T47D (cell line): ENCODE measurements around the gene ARSB.

- RRBS = no CpG with 5 or more reads among the region's 5 CpGs
Observed at GRCh38 chr5:78677732-78678205, 29.2 kb upstream of the LHFPL2 start.

GRCh38 chr5:78984901-78985700 lies at the start of gene ARSB:
Gene ARSB (minus strand): TSS chr5:78985310.
- RRBS = 2% methylated on average over 47 of the region's 87 CpGs

DNA sequence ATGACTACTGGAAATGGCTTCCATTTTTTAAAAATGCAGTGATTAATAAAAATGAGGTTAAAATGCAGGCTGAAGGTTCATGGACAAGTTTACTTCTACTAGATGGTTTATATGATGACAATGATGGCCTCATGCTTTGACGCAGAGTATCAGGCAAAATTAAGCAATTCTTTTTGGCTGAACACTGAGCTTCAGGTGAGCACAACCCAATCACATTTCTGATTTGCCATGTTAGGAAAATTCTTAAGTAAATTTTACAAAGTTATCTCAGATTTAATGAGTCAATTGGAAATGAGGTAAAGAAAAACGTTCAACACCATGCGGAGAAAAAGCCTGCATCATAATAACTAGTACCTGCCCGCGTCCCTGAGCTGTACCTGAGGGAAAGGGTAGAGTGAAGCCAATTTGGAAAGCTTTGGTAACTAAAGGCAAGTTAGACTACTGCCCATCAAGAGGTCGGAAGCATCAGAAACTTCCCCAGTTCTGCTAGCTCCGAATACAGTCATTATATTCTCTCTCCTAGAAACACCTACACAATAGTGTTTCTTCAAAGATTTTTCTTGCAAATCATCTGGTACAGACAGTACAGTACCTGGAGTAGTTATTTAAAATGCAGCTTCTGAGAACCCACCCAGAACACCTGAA lies 22.1 kb downstream of the DMGDH start:
- RRBS = no CpG with 5 or more reads among the region's 7 CpGs

DNA sequence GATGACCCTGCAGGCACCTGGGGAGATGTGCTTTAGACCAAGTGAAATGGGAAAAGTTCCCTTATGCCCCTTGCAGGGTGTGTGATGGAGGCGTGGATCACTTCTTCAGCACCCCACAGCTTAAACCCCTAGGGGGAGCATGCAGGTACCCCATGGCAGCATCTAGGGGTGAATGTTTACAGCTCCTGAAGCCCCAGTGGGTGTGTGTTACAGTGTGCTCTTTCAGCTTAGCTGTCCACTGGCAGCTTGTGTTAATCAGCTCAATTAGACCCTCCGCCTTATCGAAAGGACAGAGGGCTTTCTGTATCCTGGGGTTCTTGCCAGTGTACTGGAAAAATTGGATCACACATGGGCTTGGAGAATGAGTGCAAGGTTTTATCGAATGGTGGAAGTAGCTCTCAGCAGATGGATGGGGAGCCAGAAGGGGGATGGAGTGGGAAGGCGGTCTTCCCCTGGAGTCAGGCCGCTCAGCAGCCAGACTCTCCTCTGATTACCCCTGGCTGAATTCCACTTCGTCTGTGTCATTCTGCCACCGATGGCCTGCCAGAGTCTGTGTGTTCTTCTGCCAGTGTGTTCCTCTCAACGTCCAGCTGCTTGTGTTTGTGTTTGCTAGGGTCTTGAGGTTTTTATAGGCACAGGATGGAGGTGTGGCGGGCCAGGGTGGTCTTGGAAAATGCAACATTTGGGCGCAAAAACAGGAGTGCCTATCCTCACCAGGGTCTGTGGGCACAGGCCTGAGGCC lies 6.3 kb downstream of the BHMT2 start:
- RRBS = no CpG with 5 or more reads among the region's 11 CpGs

DNA sequence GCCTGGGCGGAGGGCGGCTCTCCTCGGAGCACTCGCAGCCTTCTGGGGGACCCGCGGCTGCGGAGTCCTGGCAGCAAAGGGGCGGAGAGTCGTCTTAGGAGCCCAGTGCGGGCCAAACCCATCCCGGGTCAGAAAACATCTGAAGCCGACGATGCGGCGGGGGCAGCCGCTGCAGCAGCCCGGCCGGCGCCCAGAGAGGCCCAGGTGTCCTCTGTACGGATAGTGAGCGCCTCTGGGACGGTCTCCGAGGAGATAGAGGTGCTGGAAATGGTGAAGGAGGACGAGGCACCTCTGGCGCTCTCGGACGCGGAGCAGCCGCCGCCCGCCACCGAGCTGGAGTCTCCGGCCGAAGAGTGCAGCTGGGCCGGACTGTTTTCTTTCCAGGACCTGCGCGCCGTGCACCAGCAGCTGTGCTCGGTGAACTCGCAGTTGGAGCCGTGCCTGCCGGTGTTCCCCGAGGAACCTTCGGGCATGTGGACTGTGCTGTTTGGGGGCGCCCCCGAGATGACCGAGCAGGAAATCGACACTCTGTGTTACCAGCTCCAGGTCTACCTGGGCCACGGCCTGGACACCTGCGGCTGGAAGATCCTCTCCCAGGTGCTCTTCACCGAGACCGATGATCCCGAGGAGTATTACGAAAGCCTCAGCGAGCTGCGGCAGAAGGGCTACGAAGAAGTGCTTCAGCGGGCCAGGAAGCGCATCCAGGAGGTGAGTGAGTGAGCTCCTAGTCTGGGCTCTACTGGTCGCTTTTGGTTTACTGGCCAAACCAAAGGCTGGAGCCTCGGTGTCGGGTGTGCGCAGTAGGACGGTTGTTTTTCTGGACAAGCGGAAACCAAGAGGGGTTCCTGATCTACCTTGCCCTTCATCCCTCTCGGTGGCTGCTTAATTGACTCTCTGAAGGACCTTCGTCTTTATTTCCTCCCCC lies 1.3 kb downstream of the JMY start:
- RRBS = 2% methylated on average over 15 of the region's 67 CpGs

- RRBS = no CpG with 5 or more reads among the region's 5 CpGs
Observed at GRCh38 chr5:80076720-80077141, 41.6 kb downstream of the THBS4 start.

DNA sequence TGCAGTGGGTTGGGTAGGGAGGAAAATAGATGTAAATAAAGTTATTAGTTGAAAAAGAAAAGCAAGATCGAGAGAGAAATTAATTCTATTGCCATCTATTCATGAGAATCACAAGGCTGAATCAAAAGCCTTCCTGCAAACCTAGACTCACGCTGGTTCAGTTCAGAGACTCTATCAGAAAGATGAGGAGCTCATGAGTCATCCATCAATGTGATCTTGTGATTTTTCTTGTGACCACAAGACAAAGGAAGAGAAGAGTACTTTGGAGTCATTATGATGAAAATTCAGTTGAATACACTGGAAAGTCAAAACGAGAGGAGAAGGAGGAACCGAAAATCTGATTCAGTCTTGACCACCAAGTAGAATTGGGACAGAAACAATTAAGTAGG lies 90.7 kb downstream of the THBS4 start:
- RRBS = no CpG with 5 or more reads among the region's 4 CpGs

- RRBS = no CpG with 5 or more reads among the region's 7 CpGs
Observed at GRCh38 chr5:80182795-80183638, 72.8 kb downstream of the SERINC5 start.

DNA sequence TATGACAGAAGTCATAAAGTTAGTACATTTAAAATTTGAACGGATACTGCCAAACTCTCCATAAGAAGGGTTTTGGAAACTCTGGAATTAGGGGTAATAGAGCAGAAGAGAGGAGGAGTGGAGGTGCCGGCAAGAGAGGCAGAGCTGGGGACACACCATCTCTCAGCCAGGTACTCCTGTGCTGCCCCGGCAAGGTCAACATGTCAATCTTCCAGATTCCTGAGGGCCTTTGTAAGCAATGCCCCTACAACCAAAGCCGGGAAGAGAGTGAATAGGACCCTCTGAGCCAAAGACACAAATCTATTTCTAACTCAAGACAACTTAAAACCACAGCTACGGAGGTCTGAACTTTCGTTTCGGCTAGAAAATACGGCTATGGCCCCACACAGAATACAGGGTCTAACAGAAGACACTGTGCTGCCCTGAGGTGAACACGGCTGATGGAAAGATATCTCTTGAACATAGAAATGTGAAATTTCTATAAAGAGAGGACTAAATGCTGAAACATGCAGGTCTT lies 66.7 kb downstream of the SERINC5 start:
- RRBS = 82% methylated on average over 3 of the region's 9 CpGs

GRCh38 chr5:80215570-80216024 lies 40.3 kb downstream of the SERINC5 start:
- RRBS = no CpG with 5 or more reads among the region's 4 CpGs

- RRBS = no CpG with 5 or more reads among the region's 5 CpGs
Observed at GRCh38 chr5:80254498-80254788, 1.4 kb downstream of the SERINC5 start.

DNA sequence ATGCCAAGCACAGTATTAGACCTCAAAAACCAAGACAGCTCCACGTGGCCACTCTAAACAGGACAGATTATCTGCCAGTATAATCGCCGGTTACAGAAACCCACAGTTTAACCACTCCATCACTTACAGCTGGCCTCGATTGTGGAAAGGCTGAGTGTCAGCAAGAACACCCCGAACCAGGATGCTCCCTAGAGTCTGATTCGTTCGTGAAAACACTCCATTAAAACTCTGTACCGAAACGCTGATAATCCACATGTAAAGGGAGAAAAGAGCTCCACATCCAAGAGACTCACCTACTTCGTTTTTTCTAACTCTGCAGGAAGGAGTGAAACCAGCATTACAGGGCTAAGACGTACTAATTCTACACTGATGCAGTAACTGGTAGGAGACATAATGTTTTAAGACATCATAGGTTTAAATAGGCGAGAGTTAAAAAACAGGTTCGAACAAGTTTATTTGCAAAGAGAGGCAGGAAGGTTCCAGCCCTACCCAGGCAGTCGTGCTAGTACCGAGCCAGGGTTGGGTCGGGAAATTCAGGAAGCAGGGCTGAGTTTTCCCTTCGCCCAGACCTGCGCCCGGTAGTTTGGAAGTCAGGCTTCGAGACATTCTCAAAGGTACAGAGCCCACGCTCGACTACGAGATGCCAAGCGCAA lies 933 bp downstream of the SERINC5 start:
- RRBS = no CpG with 5 or more reads among the region's 24 CpGs

DNA sequence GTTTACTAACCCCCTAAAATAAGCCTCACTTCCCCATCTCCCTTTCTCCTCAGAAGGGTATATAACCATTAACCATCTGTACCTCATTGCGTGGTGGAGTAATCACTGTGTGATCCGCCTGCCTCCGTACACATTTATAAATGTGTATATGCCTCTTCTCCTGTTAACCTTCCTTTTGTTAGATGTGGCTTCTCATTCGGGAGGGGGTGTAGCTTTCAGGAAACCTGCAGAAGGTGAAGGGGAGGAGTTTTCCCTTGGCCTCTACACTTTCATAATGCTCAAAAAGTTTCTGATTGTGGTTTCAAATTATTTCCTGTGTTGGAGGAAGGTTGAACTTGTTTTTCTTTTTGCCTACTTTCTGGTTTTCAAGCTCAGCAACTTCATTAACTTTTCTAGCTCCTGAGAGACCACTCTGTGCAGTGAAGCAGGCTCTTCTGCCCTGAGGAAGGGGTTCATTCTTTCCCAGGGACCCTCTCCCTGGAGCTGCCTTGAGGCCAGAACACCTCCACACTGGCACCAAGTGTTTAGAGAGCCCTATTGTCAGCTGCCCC lies 46.9 kb downstream of the RASGRF2 start:
- RRBS = no CpG with 5 or more reads among the region's 4 CpGs

- RRBS = no CpG with 5 or more reads among the region's 12 CpGs
Observed at GRCh38 chr5:81234680-81235698, 1.9 kb downstream of the CKMT2 start.

DNA sequence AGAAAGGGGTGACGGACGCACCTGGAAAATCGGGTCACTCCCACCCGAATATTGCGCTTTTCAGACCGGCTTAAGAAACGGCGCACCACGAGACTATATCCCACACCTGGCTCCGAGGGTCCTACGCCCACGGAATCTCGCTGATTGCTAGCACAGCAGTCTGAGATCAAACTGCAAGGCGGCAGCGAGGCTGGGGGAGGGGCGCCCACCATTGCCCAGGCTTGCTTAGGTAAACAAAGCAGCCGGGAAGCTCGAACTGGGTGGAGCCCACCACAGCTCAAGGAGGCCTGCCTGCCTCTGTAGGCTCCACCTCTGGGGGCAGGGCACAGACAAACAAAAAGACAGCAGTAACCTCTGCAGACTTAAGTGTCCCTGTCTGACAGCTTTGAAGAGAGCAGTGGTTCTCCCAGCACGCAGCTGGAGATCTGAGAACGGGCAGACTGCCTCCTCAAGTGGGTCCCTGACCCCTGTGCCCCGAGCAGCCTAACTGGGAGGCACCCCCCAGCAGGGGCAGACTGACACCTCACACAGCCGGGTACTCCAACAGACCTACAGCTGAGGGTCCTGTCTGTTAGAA lies 134.5 kb downstream of the SSBP2 start:
- RRBS = no CpG with 5 or more reads among the region's 22 CpGs

DNA sequence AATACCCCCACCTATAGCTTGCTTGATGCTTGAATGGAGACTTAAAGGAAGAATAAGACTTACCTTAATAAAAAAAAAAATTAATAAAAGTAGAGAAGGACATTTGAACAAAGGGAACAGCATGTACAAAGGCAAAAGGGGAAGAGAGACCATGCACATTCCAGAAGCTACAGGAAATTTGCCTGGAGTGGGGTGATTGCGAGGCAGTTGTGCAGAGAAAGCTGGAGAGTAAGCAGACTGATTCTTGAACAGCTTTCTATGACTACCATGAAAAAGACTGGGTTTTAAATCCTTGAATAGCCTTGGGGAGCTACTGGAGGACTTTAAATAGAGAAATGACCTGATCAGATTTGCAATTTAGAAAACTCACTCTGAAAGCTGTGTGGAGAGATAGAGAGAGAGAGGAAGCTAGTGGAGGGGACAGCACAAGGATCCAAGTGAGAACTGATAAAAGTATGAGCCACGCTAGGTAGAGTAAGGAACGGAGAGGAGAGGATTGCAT lies 12.5 kb upstream of the SSBP2 start:
- RRBS = no CpG with 5 or more reads among the region's 3 CpGs

- RRBS = no CpG with 5 or more reads among the region's 6 CpGs
Observed at GRCh38 chr5:81842778-81843351, 92.0 kb upstream of the SSBP2 start.

DNA sequence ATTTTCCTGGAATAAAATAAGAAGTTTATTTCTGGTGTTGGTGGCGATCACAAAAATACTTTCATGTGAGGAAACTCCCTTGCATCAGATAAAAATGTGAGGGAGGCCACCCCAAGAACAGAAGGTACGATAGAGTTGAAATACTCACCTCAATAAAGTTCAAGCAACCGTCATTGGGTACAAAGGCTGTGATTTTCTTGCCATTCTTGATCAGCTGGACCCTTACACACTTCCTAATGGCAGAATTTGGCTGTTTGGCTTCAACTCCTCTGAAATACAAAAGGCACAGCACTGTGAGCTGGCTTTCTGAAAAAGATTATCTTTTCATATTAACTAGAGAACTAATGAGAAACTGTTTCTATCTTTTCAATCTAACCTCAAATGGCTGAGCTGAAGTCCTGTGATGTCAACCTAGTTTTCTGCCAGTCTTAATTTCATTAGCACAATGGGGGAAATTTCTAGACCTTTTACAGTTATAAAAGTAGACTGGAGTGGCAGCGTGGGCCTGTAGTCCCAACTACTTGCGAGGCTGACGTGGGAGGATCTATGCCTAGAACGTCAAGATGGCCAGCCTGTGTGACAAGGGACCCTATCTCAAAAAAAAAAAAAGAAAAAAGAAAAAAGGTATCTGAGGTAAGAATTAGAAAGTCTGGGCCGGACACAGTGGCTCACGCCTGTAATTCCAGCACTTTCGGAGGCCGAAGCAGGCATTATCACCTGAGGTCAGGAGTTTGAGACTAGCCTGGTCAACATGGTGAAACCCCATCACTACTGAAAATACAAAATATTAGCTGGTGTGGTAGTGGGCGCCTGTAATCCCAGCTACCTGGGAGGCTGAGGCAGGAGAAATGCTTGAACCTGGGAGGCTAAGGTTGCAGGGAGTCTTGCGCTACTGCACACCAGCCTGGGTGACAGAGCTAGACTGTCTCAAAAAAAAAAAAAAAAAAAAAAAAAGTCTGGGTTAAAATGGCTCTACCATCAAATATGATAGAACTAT lies 1.6 kb downstream of the RPS23 start:
- RRBS = no CpG with 5 or more reads among the region's 13 CpGs

- RRBS = no CpG with 5 or more reads among the region's 4 CpGs
Observed at GRCh38 chr5:82277247-82277589, 936 bp downstream of the RPS23 start.

DNA sequence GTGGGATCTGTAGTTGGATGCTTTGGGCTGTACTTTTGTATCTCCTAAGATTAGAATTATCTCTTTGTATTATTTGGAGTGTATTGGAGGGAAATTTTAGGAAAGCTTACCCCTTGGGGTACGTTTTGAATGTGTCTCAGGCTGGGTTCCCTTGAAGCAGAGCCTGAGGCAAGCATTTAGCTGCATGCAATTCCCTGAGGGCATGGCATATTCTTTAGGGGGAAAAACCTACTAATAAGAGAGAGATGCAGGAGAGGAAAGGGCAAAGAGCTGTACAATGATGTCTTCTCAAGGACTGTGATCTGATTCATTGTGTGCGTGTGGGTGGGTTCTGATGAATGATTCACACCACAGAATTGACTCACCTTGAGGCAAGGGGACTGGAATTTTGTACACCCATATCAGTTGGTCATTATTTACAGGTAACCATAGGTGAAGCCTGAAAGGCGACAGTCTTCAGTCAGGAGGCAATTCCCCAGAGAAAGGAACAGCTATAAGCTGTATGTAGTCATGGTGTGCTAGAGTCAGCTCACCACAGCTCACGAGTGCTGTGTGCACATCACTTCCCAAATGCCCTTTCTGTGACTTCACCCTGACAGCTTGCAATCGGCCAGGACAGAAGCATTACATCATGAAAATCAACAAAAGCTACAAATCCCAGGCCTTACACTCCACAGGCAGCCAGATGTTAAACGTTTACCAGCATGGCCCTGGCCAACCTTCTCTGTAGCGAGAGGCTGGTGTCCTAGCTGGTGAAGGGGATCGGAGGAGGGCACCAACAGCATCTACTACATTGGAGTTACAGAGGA lies 87.6 kb upstream of the RPS23 start:
- RRBS = no CpG with 5 or more reads among the region's 8 CpGs